Spinal cord (tissue), 3 donors: ENCODE data around the genes ACTR2 and ETAA1.

DNA sequence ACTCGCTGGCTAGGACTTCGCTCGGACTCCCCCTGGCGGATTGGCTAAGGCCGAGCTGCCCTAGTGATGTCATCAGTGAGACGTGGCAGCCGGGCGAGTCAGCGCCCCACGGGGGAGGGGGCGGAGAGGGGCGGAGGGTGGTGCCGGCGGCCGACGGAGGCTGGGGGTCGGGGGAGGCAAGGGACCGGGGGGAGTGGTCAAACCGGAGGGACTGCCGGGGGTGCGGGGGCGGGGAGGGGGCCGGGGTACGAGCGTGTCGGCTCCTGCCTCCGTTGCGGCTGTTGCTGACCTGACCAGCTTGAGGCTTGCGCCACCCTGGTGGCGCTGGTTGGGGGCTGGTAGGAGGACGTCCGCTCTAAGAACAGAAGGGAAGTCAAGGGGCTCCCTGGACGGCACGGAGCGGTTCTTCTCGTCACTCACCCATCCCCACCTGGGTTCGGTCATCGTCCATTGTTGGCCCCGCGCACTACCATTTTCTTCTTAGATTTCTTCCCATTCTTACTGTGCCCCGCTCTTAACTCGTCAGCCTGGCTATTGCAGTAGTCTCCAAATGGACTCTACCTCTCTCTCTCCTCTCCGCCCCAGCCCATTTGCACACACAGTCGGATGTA, 576 bp upstream of the RAB1A start:
- PRO-cap, result unidirectional peak, plus-strand start at position 127 of the sequence
- RAMPAGE, long total RNA, result no peak

- PRO-cap, result no peak
- RAMPAGE, long total RNA, result start-site peak on the plus strand at chr2:65227764-65227856, 877 and 1,666 reads in 2 replicates
These were observed at the start of gene ACTR2 for GRCh38 chr2:65227715-65228574. Gene ACTR2, plus strand, starts transcription at chr2:65227831.

DNA sequence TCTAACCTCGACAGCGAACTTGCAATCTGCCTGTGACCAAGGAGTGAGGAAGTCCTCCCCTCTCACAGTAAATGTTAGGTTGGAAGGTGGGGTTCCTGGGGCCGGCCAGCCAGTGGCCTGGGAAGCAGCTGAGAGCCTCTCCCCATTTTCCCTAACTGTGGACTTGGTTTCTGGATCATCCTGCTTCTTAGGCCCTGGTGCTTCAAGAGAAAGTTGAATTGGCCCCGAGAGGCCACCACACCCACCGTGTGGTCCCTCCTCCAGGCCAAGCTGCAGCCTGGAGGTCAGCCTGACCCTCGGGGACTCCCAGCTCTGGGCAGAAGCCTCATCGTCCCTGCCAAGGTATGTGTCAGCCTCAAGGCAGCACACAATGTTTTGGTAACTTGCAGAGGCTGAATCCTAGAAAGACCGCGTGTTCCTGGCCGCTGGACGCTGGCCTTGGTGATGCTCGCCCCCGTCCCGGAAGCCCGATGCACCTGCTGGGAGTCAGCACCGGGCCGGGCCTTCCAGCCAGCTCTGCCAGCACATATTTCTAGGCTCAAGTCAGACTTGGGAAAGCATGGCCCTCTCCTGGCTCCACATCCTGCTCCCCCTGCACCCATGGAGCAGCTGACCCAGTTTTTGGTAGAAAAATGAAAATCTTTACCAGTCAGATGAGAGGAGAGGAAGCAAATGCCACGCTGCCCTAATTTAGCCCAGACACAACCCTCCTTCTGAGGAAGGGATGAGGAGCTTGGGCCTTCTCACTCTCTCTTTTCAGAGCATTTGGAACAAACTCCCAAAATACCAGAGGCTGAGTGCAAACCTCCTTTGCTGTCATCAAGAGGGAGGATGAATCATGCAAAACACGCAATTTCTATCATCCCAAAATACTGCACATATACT, 72.7 kb downstream of the ACTR2 start:
- PRO-cap, result no peak
- RAMPAGE, long total RNA, result no peak

DNA sequence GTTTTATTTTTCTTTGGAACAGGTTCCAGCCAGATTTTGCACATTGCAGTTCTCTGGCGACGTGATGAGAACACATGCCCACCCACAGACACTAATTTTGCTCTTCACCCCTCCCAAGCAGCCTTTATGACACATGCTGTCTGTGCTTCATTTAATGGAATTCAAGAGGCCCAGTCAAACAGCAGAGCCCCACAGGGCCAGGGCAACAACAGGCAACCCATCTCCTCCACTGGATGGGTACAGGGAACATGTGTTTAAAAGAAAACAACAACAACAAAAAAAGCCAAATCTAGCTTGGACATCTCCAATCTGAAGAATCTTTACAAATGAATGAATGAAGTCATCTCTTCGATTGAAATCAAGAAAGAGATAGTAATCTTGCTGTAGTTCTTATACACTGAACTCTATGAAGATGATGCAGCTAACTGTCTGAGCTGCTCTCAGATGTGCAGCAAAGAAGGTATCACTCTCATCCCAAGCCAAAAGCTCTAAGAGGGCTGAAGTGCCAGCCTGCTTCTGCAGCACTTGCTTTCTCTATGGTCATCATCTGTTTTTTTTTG, 70.6 kb downstream of the SPRED2 start:
- PRO-cap, result no peak
- RAMPAGE, long total RNA, result no peak

DNA sequence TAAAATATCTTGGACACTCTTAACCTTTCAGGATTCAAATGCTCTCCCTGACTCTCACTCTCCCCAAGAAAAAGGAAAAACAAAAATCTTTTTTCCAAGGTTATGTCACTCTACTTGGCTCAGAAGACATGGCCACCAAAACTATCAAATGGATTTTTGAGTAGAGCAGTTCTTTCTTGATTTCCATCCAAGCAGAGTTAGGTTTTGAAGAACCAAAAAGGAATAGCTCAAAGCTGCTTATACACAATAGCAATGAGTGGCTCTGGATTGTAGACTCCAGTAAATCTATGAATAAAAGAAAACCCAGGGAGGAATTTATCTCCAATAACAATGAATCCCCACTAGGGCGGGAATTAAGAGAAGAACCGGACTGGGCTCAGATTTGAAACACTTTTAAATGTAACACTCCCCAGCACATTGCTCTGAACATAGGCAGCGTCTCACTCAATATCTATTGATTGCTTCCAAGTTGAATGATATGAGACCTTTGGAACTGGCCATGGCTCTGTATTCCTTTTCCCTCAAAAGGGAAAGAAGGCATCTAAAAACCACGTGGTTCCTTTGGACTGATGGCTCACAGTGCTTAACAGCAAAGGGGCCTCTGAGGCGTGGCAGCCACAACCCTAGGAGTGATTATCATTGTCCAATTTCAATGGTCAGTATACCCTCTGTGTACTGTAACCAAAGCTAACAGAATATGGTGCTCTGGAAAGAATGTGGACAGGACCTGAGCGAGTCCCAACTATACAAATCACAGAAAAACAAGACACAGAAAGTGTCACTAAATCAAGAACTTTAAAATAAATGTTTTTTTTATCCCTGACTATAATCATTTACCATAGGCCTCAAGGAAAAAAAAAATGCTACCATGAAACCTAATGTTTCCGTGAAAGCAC, 68.2 kb downstream of the SPRED2 start:
- PRO-cap, result no peak
- RAMPAGE, long total RNA, result no peak

DNA sequence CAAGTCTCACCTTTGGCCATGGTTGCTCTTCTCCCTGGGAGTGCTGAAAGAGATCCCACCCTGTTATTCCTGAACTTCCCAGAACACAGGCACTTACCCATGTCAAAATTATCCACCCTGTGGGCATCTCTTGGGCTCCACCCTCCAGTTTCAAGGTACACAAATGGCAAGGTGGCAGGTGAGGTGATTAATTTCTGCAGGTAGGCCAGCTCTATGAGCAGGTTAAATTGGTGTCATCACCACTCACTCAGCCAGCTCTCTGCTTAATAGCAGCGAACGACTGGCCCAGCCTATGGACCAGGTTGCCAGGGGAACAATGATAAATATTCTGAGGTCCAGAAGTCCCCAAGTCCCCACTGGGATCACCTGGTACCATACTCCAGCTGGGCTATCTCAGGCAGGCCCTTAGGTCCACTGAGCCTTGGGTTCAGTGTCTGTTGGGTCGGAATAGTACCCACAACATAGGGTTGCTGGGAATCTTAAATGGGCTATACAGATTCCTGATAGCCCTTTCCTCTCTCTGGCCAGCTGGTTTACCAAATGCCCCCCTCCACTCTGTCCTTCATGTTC, 2.4 kb upstream of the SPRED2 start:
- PRO-cap, result no peak
- RAMPAGE, long total RNA, result no peak

GRCh38 chr2:66438121-66438882, 3.4 kb downstream of the MEIS1 start:
- PRO-cap, result no peak
- RAMPAGE, long total RNA, result no peak

- PRO-cap, result no peak
- RAMPAGE, long total RNA, result no peak
These were observed 98.2 kb downstream of the MEIS1 start for GRCh38 chr2:66533142-66533590.

DNA sequence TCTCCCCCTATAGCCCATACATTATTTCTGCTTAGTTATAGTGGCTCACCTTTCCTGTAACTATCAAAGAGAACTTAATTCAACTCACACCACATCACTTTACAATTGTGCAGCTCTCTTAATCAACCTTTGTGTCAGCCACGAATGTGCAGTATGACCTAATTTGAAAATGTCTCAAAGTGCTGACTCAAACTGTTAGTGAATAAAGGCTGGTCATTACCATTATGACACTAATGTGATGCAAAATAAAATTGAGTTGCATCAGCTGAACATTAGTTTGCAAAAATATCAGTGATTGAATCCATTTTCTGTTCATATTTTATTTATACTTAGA, 251.8 kb downstream of the MEIS1 start:
- PRO-cap, result no peak
- RAMPAGE, long total RNA, result no peak

DNA sequence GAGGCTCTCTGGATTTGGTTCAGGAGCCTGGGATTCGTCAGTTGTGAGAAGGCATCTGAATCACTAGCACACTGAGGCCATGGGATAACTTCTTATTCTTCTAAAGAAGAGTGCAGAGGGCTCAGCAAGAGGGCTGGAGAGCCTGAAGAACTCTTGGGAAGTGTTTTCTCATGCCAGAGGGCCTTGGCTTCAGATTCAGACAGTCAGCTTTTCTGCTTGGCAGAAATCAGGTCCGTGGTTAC, 332.0 kb upstream of the ETAA1 start:
- PRO-cap, result no peak
- RAMPAGE, long total RNA, result no peak

DNA sequence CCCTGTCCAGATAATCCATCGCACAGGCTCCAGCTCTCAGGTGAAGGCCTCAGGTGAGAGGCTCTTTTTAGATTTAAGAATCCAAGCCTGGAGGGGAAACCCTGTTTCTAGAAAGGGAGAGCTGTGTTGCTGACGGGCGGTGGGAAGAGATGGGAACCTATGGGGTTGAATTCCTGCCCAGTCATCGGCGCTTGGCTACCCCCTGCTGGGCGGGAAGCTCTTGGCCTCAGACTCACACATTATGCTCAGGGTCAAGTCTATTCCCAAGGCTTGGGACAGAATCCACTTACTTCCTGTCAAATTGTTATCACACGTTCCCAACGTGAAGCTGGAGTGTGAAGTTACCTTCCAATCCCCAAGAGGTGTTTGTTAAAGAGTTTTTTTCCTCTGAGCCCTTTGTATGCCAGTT, 181.9 kb upstream of the ETAA1 start:
- PRO-cap, result no peak
- RAMPAGE, long total RNA, result no peak

DNA sequence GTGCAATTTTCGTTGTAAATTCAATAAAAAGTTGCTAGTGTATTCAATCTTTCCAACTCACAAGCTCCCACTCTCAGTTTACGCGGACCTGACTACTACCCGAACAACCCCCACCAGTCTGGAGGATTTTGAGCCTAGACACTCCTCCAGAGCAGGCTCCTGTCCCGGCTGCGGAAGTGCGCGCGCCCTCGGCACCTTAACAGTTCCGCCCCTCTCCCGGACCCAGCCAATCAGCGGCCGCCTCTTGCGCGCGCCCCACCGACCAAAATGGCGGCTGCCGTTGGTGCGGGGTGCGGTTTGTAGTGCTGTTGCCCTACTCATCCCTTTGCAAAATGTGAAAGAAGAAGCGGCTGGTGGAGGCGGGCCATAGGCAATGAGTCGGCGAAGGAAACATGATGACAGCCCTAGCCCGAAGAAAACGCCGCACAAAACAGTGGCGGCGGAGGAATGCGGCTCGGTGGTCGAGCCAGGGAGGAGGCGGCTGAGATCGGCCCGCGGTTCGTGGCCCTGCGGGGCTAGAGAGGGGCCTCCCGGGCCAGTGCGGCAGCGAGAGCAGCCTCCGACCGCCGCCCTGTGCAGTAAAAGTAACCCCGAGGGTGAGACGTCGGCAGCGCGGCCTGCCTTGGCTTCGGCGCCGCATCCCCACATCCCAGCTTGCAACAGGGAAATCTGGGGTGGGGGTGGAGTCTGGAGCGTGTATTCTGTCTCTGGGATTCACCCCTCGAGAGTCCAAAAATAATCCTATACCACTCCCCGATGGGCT, at the start of gene ETAA1:
Gene ETAA1, plus strand, starts transcription at position 258 of the 763 bp plus-strand sequence.
- PRO-cap, result no peak
- RAMPAGE, long total RNA, result no peak

- PRO-cap, result no peak
- RAMPAGE, long total RNA, result no peak
These were observed 82.2 kb downstream of the ETAA1 start for GRCh38 chr2:67479336-67479819.

DNA sequence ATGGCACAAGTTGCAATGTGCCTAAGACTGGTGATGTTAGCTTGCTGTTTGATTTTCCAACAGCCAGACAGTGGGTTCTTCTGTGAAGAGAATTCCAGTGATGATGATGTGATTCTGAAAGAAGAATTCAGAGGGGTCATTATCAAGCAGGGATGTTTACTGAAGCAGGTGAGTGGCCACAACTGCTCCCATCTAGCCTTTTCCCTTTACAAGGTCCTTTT, 23.2 kb downstream of the PLEK start:
- PRO-cap, result no peak
- RAMPAGE, long total RNA, result no peak

- PRO-cap, result no peak
- RAMPAGE, long total RNA, result no peak
These were observed 29.6 kb downstream of the PLEK start for GRCh38 chr2:68394700-68395153.

DNA sequence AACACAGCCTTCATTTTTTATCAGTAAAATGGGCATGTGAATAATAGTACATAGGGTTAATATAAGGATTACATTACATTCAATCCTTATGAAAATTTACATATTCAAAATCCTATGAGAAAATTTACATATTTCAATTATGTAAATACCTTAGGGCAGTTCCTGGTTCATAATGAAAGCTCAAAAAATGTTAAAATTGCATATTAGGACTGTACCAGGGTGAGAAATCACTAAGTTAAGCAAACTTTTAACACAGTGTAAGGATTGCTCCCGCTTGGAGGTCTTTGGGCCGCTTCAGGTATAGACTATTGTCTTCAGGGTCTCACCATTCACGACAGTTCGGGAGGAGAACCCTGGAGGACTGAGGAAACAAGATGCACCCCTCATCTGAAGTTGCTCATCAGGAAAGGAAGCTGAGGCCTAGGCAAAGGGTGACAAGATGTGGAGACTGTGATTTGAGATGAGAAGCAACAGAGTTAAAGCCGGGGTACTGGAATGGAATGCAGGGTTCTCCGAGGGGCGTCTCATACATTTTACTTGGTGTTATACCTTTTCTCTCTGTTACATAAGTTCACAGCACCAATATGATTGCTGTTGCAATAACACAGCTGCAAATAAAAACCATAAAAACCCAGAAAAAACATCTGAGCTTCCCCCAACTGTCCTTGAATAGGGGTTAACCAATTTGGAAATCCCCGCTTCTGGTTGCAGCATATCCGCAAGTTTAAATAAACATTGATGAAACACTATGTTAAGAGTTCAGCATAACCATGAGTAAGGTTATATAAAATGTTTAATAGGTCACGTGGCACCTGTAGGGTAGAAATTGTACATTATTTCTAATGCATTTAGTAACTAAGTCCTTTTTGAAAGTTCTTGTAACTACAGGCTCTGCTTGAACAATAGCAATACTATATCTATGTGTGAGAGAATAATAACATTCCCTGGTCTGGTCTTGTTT, 40.1 kb downstream of the FBXO48 start:
- PRO-cap, result no peak
- RAMPAGE, long total RNA, result no peak

- PRO-cap, result no peak
- RAMPAGE, long total RNA, result no peak
These were observed 76.3 kb upstream of the PROKR1 start for GRCh38 chr2:68567043-68567504.

- PRO-cap, result no peak
- RAMPAGE, long total RNA, result no peak
These were observed 2.5 kb upstream of the ARHGAP25 start for GRCh38 chr2:68732053-68732473.

GRCh38 chr2:68742623-68743012, 8.0 kb downstream of the ARHGAP25 start:
- PRO-cap, result no peak
- RAMPAGE, long total RNA, result no peak

DNA sequence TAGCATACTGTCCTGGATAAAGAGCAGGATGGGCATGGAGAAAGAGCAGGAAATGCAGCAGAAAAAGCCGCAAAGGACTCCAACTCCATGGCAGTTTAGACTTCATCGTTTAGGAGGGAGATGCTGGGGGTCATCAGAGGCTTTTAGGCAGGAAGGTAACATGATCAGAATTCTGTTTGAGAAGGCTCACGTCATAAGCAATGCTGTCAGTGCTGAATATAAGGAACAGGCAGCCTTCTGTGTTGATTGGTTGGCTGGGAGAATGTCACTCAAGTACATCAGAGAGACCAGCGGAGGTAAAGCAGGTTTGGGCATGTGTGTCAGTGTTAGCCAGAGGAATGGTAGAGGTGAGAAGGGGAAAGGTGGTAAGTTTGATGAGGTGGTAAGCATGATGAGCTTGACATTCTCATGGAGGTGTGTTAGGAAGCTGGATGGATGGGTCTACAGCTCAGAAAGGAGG, 35.3 kb downstream of the ARHGAP25 start:
- PRO-cap, result no peak
- RAMPAGE, long total RNA, result no peak